ENCODE measurements around a stretch of chr5.

- PRO-cap: no peak
Observed at GRCh38 chr5:160187963-160188996, 41.0 kb upstream of the FABP6 start.

GRCh38 chr5:160260691-160261395, 31.5 kb downstream of the FABP6 start:
- PRO-cap: bidirectional peak, plus-strand start at chr5:160261283, minus-strand start at chr5:160261125

DNA sequence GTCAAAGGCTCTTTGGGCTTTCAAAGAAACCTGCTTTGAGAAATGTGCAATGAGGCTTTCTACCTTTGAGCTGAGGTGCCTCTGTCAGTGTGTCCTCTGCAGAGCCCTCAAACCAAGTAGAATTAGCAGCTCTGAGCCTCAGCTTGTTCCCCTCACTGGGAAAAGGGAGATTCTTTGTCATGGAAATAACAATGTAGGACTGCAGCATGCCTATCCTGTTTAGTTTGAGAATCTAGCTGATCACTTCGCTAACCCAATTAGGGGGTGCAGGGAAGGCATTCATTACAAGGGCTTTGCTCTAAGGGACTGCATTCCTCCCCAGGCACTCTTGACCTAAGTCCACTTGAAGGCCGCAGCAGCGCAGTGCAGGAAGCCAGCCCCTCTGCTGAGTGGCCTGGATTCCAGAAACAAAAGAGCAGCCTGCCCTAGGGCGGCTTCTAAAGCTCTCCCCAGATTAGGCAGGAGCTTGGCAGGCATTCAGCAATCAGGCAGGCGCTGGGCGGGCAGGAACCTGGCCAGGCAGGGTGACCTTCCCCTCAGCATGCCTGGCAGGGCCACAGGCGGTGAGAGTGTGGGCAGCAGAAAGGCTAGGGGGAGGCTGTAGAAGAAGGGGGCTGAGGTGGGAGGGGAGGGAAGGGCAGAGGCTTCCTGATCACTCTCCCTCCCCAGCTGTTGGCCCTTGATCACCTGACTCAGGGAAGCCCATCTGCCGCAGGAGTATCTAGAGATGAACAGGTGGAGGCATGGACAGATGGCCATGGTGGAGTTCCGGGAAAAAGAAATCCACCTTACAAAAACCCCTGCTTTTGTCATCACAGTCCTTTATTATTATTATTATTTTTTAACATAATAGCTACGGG, 24.8 kb downstream of the CCNJL start:
- PRO-cap: no peak

GRCh38 chr5:160357834-160358305, 12.6 kb downstream of the C1QTNF2 start:
- PRO-cap: no peak

GRCh38 chr5:160476080-160476514, 54.4 kb downstream of the PTTG1 start:
- PRO-cap: no peak

- PRO-cap: no peak
Observed at GRCh38 chr5:160656961-160657671, 194.9 kb downstream of the ATP10B start.

GRCh38 chr5:162158200-162158569, 90.6 kb downstream of the GABRG2 start:
- PRO-cap: no peak

DNA sequence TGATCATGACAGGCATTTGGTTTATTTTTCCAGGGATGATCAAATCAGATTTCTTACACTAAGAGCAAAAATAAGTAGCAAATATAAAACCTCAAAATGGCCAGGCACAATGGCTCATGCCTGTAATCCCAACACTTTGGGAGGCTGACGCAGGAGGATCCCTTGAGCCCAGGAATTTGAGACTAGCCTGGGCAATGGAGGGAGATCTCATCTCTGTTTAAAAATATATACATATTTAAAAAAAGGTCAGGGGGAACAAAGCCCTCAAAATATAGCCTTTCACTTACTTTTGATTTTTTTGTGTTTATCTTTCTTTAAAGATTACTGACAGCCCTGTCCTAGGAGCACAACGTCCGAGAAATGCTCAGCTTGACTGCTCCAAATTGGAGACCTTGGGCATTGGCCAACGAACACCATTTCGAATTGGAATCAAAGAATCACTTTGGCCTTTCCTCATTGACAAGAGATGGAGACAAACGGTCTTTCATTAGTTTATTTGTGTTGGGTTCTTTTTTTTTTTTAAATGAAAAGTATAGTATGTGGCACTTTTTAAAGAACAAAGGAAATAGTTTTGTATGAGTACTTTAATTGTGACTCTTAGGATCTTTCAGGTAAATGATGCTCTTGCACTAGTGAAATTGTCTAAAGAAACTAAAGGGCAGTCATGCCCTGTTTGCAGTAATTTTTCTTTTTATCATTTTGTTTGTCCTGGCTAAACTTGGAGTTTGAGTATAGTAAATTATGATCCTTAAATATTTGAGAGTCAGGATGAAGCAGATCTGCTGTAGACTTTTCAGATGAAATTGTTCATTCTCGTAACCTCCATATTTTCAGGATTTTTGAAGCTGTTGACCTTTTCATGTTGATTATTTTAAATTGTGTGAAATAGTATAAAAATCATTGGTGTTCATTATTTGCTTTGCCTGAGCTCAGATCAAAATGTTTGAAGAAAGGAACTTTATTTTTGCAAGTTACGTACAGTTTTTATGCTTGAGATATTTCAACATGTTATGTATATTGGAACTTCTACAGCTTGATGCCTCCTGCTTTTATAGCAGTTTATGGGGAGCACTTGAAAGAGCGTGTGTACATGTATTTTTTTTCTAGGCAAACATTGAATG, 12.8 kb downstream of the MAT2B start:
- PRO-cap: no peak

- PRO-cap: no peak
Observed at GRCh38 chr5:163565668-163566247, 60.3 kb downstream of the MAT2B start.

- PRO-cap: no peak
Observed at GRCh38 chr5:163706059-163706364, 200.6 kb downstream of the MAT2B start.

GRCh38 chr5:166084444-166084696, 894.5 kb upstream of the TENM2 start:
- PRO-cap: unidirectional peak, minus-strand start at chr5:166084500

- PRO-cap: no peak
Observed at GRCh38 chr5:166926041-166926485, 52.8 kb upstream of the TENM2 start.

DNA sequence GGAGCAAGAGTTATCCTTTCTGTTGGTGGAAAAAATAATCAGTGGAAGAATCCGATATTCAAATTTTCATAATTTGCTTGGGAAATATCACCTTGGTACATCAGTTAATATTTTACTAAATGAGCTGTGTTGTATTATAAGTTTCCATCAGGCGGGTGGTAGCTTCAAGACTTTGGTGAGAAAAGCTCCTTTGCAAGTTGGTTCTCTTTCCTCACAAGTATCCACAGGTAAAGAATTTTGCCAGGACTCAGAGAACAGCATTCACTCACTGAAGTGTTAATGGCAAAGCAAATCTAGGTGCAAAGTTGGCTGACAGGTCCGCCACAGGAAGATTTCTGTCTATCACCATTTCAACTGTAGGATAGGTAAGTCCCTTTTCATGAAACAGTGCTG, 436.0 kb downstream of the TENM2 start:
- PRO-cap: no peak

DNA sequence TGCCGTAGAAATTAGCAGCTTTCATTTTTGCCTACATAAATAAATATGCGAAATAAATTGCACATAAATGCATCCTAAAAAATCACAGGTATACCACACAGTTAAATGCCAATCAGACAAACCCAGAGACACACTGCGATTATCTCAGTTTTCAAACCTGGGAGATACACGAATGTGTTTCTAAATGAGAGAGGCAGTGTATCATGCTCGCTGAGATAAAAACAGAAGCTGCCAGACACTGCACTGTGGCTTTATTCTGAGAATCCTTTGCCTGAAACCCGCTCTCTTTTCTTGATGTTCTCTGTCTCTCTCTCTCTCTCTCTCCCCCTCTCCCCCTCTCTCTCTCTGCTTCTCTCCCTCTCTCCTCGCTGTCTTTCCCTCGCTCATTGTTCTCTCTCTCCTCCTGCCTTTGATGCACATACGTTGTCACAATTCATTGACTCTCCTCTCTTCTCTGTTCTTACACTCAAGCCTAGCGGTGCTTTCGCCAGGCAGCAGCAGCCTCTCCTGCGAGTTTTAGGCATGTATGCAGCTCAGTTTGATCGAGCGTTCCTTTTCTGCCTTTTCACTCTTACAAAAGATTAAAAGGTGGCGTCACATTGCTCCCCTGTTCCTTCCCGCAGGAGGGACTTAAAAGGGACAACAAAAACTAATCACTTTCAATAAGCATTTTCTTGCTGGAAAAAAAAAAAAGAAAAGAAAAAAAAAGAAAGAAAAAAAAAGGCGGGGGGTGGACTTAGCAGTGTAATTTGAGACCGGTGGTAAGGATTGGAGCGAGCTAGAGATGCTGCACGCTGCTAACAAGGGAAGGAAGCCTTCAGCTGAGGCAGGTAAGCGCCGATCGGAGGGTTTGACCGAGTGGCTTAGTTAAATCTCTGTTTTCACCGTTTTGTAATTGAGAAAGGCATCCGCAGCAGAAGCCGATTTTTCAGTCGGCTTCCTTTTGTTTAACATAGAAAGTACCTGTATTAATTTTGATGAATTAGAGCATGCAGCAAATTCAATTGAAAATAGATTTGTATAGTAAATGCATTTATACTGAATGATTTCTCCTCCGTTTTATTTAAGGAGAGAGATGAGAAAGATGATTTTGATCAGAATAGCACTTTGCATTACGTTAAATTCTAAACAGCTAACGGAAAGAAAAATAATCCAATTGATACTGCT, 594.8 kb downstream of the TENM2 start:
- PRO-cap: no peak

DNA sequence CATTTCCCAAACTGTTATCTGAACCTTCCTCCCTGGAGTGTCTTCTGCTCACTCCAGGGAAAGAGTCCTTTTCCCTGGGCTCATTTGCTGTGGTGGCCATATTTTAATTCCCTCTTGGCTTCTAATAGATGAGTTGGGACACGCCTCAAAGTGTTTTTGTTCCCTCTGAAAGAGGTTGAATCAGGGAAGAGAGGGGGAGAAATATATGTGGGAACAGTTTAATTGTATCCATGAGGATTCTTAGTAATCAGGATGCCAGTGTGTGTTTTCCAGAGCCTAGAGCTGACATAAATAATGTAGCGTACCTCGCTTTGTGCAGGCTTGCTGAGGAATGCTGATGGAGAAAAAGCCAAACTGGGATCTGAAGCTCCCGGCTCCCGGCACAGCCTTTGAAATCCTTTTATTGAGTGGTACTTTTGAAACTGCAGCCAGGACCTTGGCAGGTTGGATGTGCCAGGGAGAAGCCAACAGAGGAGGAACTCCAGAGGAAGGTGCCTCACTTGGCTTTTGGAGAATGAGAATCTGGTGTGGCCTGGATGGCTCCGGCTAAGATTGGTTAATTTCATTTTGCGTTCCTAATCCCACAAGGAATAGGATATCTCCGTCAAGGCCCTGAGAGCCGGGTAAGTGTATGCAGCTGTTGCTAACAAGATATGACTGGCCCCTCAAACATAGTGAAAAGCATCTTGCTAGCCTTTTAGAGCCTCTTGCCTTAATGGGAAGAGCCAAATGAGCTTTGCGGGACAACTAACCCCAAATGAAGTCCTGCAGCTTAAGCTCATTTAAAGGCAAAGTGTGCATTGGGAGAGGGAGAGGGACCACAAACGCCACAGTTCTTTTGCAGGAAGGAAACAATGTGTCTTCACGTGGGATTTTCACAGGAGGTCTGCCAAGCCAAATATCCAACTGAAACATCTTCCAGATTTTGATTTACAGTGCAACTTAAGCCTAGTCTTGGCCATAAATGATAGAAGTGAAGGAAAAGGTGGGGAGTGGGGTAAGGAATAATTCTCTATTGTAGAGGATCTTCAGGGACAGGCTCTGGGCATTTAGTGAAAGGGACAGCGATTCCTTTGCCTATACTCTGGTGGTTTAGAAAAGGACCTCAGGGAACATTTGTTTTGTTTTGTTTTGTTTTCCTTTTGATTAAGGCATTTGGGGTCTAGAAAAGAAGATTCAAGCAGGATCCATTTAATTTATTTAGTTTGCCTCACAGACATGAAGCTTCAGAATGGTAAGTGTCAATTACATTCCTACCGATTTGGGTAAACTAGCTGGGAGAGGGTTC, 470.9 kb upstream of the WWC1 start:
- PRO-cap: no peak

DNA sequence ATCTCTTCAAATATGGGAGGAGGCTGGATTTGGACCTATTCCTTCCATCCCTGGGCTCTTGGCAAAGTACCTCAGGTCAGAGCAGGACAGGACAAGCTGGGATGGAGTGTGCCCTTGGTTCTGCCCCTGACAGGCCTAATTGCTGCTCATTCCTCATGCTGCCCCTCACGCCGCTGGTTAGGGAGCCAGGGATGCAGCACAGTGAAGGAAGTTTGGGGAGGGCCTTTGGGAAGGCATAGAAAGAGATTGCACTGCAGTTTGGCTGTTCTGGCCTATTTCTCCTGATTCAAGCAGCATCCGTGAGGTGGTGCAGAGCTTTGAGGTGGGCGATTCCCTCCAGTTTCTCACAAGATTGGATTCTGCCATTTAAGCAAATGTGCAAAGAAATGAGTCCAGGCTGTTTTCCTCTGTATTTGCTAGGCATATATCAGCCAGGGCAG, 345.2 kb upstream of the WWC1 start:
- PRO-cap: no peak

- PRO-cap: no peak
Observed at GRCh38 chr5:168307848-168308520, 16.5 kb downstream of the WWC1 start.

GRCh38 chr5:168408394-168409004, 77.8 kb upstream of the RARS1 start:
- PRO-cap: no peak

GRCh38 chr5:168414061-168414614, 72.1 kb upstream of the RARS1 start:
- PRO-cap: no peak

GRCh38 chr5:168441399-168441915, 44.8 kb upstream of the RARS1 start:
- PRO-cap: no peak